SEM (cell line): ENCODE measurements around the genes TIFA and SYNPO2.

- PRO-cap: no peak
Measured at GRCh38 chr4:110693618-110693937, 70.7 kb upstream of the PITX2 start.

DNA sequence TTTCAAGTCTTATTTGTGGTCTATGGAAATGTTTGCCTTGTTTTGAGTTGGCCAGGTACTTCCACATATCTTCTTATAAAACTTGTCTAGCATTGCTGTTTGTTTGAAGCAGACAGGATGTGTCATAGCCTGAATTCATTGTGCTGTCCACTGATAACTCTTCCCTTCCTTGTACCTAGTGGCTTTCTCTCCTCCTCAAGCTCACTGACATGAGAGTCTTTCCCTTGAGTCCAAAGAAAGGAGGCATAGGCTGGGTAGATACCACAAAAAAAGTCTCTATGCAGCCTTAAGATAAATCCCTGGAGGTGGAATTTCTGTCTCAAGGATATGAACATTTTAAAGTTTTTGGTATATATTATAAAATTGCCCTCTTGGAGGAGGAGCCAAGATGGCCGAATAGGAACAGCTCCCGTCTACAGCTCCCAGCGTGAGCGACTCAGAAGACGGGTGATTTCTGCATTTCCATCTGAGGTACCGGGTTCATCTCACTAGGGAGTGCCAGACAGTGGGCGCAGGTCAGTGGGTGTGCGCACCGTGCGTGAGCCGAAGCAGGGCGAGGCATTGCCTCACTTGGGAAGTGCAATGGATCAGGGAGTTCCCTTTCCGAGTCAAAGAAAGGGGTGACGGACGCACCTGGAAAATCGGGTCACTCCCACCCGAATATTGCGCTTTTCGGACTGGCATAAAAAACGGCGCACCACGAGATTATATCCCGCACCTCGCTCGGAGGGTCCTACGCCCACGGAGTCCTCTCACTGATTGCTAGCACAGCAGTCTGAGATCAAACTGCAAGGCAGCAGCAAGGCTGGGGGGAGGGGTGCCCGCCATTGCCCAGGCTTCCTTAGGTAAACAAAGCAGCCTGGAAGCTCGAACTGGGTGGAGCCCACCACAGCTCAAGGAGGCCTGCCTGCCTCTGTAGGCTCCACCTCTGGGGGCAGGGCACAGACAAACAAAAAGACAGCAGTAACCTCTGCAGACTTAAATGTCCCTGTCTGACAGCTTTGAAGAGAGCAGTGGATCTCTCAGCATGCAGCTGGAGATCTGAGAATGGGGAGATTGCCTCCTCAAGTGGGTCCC is 58.8 kb upstream of the FAM241A start:
- PRO-cap: no peak

GRCh38 chr4:112285352-112286254 is at the start of gene TIFA:
TIFA (minus strand) TSS chr4:112285904.
- PRO-cap: bidirectional peak, plus-strand start at chr4:112285484, minus-strand start at chr4:112285214; bidirectional peak, plus-strand start at chr4:112286037, minus-strand start at chr4:112285900

GRCh38 chr4:112379109-112379700 is 82.0 kb downstream of the ALPK1 start:
- PRO-cap: no peak

DNA sequence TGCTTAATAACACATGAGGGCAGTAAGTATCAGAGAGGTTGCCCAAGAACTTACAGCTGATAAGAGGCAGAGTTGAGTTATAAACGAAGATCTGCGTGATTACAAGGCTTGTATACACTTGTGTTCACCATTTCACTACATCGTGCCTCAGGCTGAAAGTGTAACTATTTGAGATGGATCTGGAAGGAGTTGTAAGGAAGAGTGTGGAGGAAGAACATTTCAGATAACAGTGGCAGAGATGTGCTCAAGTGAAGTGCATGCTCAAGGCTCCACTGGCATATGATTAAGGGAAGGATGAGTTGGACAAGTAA is 68.6 kb upstream of the ANK2 start:
- PRO-cap: no peak

DNA sequence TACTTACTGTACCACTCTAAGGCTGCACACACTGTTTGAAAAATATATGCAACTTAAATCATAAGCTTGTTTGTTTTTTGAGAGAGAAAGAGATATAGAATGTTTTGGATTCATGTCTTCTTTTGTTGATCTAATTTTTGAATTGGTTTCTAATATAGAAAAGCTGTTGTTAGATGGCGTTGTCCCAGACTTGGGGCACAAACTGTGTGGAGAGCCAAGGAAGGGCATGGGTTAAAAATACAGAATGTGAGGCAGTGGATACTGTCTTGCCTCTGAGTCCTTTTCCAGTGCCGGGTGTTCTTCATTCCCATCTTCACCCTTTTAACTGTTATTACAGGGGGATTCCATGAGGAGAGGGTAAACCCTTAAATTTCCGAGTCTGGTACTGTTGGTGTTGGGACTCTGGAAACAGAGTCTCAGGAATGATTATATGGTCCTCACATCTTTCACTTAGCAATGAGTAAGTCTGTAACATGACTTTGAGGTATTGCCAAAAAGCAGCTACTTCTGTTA is 17.3 kb upstream of the ANK2 start:
- PRO-cap: no peak

GRCh38 chr4:113369482-113369851 is 320.0 kb downstream of the ANK2 start:
- PRO-cap: no peak

DNA sequence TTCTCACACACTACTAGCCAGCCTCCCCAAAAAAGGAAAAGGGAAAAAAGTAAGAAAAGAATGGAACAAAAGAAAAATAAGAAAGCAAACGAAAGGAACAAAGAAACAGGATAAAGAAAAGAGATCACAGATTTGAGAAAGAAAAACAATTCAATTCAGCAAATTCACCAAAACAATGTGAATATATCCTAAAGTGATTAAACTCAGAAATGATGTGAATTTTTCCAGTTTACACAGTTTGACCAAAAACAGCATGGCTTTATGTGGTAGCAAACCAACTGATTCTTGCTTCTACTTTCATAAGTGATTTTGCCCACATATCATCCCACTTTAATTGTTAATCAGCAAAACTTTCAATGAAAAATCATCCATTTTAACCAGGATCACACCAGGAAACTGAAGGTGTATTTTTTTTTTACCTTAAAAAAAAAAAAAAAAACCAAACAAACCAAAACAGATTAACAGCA is 307.8 kb downstream of the CAMK2D start:
- PRO-cap: no peak

GRCh38 chr4:113493193-113494291 is 268.0 kb downstream of the CAMK2D start:
- PRO-cap: no peak

GRCh38 chr4:113682988-113683625 is 78.4 kb downstream of the CAMK2D start:
- PRO-cap: no peak

DNA sequence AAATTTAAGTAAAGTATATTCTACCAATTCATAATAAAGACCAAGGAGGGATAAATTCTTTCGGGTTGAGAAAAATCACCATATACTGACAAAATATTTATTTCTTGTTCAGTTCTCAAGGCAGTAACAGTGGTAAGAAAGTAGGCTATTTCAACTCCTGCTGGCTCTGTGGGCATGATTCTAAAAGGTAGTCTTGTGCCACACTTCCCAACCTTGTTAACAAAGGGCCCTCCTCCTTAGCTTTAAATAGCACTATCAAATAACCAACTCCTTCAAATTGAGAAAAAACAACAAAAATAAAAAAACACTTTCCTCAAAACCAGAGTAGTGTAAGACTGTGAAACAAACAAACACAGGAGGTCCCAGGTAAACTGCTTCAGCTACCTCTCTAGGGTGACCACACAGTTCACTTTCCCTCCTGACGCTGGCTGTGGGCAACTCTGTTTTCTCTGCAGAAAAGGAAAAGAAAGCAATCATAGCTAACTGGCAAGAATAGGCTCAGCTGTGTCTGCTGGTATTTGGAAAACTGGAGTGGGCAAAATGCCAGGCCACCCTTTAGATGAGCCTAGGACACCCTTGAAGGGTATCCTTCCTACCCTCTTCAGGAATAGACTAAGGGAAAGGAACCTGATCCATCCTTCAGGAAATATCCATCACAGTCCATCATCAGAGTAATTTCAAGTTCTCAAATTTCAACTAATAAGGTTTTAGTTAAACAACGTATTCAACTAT is 61.1 kb downstream of the CAMK2D start:
- PRO-cap: no peak

DNA sequence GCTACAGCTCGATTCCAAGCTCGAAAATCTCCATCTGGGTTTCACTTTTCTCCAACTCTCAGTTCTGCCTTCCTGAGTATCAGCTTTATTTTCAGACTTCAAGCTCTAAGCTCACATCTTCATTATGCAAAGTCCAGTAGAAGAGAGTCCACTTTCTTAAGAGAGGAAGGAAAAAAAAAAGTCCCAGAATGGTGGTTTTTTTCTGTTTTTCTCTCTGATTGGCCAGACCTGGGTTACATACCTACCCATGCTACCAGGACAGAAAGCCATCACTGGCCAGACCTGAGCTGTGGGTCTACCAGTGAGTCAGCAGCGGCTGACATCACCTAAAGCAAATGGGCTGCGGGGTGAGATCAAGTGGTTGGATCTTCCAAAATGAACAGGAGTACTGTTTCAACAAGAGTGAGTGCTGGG is 1.7 kb upstream of the NDST3 start:
- PRO-cap: no peak

- PRO-cap: no peak
Measured at GRCh38 chr4:118278807-118279560, 73.8 kb downstream of the PRSS12 start.

DNA sequence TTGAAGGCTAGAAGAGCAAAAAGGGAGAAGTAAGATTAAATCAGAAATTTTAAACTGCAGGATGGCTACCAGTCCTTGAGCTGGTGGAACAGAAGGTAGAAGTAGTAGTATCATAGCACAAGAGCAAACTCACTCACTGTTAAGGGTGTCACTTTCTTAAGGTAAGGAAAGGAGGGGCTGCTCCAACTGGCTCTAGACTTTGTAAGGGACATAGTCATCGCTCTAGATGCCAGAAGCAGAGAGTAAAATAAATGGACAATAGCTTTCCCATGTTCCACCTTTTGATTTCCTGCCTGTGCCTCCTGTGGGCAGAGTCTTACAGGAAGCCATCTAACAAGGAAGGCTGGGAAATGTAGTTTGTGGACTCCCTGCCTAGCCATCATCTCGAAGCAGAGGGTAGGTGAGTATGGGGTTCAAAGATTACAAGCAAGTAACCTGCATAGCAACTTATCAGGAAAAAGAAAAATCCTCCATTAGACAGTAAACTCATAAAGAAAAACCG is 1.7 kb upstream of the METTL14 start:
- PRO-cap: no peak

DNA sequence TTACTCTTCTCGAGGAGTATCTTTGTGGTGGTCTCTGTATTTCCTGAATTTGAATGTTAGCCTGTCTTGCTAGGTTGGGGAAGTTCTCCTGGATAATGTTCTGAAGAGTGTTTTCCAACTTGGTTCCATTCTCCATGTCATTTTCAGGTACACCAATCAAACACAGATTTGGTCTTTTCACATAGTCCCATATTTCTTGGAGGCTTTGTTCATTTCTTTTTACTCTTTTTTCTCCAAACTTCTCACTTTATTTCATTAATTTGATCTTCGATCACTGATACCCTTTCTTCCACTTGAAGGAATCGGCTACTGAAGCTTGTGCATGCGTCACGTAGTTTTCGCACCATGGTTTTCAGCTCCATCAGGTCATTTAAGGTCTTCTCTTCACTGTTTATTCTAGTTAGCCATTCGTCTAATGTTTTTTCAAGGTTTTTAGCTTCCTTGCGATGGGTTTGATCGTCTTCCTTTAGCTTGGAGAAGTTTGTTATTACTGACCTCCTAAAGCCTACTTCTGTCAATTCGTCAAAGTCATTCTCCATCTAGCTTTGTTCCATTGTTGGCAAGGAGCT is 54.3 kb downstream of the SEC24D start:
- PRO-cap: no peak

GRCh38 chr4:118888557-118889328 is at the start of gene SYNPO2:
SYNPO2 (plus strand) TSS chr4:118888854.
- PRO-cap: no peak

- PRO-cap: no peak
Measured at GRCh38 chr4:118964792-118965666, 76.4 kb downstream of the SYNPO2 start.

GRCh38 chr4:119026503-119027515 is 108.8 kb upstream of the MYOZ2 start:
- PRO-cap: no peak

DNA sequence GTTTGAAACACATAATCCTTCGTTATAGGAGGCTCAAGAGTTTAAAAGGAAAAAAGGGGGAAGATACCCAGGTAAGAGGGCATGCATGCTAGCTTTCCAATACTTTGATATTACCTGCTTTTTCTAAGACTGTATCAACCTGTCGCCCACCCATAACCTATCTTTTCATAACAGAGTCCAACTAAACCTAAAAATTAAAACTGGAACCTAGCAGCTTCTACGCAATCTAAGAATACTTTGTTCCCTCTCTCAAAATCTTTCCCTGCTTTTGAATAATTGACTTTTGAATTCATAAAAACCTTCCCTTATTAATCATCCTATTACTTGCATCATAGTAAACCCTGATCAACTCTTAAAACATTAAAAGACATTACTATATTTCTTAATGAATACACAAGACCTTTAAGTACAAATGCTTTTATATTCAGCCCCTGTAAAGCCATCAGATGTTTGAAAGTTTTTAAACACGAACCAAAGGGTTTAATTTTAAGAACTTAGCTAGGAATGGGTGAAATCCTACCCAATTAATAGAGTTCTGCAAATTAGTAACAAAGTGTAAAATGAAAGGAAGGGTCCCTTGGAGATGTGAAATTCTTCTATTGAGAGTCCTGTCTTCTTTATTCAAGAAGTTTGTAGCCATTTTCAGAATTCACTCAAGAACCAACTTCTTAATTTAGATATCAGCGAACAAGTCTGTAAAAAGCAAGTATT is 2.2 kb downstream of the C4orf3 start:
- PRO-cap: no peak

DNA sequence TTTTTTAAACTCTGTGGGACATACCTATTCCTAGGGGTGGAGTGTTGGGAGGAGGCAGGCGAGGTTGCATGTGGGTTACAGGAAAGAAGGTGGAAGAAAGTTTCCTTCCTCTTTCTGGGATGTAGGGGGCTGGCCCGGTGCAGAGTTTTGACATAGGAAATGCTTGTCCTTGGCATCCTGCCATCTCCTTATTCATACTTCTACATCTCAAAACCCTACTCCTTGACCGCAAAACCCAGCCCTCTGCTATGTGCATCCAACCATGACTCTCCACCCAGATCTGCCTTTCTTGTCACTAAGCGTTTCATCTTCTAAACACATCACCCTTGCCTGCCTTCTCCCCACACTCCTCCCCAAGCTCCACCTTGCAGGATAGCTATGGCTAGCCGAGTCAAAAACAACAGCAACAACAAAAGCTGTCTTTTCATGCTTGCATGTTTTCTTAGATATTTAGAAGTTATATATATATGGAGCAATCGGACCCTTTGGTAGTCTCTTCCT is 48.5 kb upstream of the FABP2 start:
- PRO-cap: unidirectional peak, plus-strand start at position 318 of the sequence